ENCODE measurements around a stretch of chr5.

GRCh38 chr5:79512638-79512944 lies 1.3 kb downstream of the HOMER1 start:
- PRO-cap, 7 experiments: no peak in any of the 7 experiments

DNA sequence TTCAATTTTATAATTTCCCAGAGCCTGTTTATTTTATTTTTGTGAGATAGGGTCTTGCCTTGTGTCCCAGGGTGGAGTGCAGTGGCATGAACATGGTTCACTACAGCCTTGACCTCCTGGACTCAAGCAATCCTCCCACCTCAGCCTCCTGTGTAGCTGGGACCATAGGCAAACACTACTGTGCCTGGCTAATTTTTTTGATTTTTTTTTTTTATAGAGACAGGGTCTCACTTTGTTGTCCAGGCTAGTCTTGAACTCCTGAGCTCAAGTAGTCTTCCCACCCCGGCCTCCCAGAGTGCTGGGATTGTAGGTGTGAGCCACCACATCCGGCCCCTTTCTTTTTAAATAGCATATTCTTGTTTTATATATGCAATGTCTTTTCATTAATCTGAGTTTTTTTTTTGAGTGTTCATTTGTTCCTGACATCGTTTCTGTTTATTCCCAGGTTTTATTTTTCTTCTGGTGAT lies 6.0 kb downstream of the TENT2 start:
- PRO-cap, 7 experiments: no peak in any of the 7 experiments

DNA sequence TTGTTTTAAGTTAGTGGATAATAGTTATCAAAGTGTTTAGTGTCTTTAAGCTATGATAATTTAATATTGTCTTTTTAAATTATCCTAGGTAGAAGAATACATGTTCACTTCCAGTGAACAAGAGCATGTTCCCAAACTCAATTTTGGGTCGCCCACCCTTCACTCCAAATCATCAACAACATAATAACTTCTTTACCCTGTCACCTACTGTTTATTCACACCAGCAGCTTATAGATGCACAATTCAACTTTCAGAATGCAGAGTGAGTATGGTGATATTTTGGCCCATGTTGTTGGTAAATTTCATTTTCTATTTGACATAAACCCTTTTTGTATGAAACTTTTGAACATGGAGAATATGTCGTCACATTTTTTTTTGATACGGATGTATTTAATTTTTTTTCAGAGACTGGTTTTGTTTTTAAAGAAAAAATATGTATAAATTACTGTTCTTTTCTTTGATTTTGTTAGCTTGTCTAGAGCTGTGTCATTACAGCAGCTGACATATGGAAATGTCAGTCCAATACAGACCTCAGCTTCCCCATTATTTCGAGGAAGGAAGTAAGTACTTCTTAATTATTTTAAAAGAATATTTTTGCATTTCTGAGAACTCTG lies 7.4 kb downstream of the TENT2 start:
- PRO-cap, 7 experiments: no peak in any of the 7 experiments

DNA sequence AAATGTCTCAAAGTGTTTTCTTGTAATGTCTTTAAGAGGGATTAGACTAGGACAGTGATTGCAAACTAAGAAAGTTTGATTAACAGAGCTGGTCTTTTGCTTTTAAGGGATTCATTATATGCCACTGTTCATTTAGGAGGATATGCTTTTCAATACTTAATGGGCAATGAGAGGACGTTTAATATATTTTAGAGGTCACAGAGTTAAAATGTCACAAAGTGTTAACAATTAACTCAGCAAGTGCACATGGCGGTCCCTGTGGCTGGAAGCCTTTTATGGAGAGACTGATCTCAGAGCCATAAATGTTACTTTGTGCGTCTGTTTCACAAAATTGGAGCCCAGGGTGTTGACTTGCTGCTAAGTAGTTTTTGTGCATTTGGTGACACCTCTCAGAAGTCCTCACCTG lies 64.2 kb downstream of the CMYA5 start:
- PRO-cap, 7 experiments: no peak in any of the 7 experiments

GRCh38 chr5:79784245-79784611 lies 94.6 kb downstream of the CMYA5 start:
- PRO-cap, 7 experiments: no peak in any of the 7 experiments

DNA sequence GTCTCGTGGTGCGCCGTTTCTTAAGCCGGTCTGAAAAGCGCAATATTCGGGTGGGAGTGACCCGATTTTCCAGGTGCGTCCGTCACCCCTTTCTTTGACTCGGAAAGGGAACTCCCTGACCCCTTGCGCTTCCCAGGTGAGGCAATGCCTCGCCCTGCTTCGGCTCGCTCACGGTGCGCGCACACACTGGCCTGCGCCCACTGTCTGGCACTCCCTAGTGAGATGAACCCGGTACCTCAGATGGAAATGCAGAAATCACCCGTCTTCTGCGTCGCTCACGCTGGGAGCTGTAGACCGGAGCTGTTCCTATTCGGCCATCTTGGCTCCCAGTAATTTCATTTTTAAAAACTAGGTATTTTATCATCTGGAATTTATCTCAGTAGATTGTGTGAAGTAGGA lies 95.0 kb downstream of the CMYA5 start:
- PRO-cap, 7 experiments: no peak in any of the 7 experiments

- PRO-cap, 7 experiments: no peak in any of the 7 experiments
These were observed 97.7 kb downstream of the CMYA5 start for GRCh38 chr5:79787293-79787737.

- PRO-cap, 7 experiments: no peak in any of the 7 experiments
These were observed 20.6 kb downstream of the THBS4 start for GRCh38 chr5:80055615-80056323.

- PRO-cap, 7 experiments: no peak in any of the 7 experiments
These were observed 47.0 kb downstream of the THBS4 start for GRCh38 chr5:80082113-80082624.

GRCh38 chr5:80190830-80191480 lies 64.9 kb downstream of the SERINC5 start:
- PRO-cap, 7 experiments: no peak in any of the 7 experiments

DNA sequence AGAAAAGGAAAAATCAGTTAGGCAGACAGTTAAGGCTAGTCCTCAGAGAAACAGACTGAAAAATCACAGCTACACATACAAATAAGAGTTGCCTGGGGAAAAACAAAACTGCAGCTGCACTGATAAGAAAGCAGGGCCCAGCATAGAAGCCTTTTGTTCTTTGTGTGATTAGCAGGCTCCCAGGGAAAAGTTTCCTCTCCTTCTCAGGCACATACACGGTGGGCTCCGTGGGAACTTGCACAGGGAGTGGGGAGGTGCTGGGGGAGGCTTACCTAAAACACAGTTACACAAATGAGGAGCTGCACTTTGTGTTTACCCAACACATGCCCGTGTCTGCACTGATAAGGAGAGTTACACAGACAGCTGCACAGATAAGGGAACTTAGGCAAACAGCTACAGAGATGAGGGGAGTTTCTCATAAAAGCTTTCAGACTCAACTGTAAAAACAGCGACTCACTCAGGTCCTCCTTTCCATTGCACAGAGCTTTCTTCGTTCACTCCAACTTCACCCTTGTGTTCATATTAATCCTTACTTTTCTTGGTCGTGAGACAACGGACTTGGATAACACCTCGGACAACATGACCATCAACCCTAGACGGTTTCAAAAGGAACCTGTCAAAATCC lies 51.0 kb downstream of the SERINC5 start:
- PRO-cap, 7 experiments: peak in 3 of 7 experiments; most common minus-strand start position 343 of the sequence (in 3)

DNA sequence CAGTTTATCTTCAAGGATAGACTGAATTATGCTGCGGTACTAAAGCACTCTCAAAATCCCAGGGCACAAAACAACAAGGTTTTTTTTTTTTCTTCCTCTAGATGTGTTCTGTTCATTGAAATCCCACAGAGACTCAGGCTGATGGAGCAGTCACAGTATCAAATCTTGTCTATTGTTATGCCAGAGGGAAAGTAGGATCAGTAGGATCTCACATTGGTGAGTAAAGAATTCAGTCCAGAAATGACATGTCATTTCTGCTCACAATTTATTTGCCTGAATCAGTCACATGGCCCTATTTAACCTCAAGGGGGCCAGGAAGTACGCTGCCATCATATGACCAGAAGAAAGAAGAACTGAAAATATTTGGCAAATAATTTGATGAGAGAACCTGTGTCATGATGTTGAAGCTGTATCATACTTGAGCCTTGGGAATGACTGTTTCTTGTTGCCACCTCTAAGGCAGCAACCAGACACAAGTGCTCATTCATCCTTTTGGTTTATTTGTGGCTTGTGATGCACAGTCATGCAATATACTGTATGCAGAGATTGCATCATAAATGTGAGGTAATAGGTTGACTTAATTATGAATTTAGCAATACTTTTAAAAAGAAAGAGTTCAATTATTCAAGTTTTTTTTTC lies 8.4 kb upstream of the ZFYVE16 start:
- PRO-cap, 7 experiments: no peak in any of the 7 experiments

- PRO-cap, 7 experiments: no peak in any of the 7 experiments
These were observed 1.6 kb downstream of the ZFYVE16 start for GRCh38 chr5:80409403-80409868.

DNA sequence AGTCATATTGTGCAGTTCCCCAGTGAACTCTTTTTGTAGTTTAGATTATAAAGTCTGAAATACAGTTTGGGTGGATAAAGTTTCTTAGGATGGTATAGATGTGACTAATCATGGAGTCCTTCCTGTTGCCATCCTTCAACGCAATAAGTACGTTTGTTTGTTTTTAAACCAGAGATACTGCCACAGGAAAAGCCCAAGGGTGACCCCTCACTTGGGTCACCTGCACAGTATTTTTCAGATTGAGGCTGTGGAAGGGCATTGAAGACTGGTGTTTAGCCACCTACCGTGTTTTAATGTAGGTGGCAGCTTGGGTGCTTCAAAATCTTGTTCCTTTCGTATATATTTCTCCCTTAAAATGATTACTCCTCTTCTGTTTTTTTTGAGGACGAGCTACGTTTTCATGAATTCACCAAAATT lies 658 bp upstream of the DHFR start:
- PRO-cap, 7 experiments: no peak in any of the 7 experiments

DNA sequence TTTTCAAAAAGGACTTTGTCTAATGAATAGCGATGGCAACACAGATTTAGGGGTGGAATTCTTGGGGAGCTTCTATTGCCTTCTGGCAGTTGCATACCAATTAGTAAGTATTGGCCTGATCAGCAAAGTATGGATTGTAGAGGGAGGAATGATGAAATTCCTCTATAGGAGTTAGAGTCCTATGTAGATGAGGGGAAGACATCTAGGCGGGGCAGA lies 68.6 kb upstream of the CKMT2 start:
- PRO-cap, 7 experiments: no peak in any of the 7 experiments

DNA sequence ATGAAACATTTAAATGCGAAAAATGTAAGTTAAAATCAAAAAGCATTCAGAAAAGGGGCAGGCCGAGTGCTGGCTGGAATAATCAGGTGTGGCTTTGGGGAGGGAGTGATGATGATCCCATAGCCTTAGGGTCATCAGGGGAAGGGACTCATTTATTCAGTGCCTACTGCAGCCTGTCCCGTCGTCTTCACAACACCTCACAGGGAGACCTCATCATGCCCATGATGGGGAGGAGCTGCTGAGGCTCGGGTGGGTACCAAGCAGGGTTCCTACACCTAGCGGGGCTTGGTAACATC lies 4.0 kb downstream of the CKMT2 start:
- PRO-cap, 7 experiments: no peak in any of the 7 experiments

DNA sequence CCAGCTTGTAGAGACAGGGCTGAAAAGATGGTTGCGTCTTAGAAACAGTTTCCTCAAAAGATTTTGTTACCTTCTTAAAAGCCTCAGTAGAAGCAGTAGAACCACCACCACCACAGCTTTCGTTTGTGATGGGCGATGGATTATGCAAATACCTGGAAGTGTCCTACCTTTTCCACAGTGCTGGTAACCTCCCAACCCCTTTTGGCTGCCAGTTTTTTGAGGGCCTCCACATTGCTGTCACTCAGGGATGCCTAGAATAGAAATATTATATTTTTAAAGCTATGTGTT lies 41.1 kb downstream of the ZCCHC9 start:
- PRO-cap, 7 experiments: no peak in any of the 7 experiments

- PRO-cap, 7 experiments: no peak in any of the 7 experiments
These were observed 43.4 kb downstream of the ZCCHC9 start for GRCh38 chr5:81344775-81345279.

GRCh38 chr5:81602462-81603340 lies 148.2 kb downstream of the SSBP2 start:
- PRO-cap, 7 experiments: no peak in any of the 7 experiments

GRCh38 chr5:81616328-81616904 lies 134.5 kb downstream of the SSBP2 start:
- PRO-cap, 7 experiments: no peak in any of the 7 experiments